Measurements from ENCODE around the genes TGFA, ADD2 and ZNF638.

GRCh38 chr2:70087504-70087542 is within 50 bp of the PCBP1 start:
- PRO-cap: no peak
- RRBS: under 1% methylated on average over 5 of the region's 8 CpGs

DNA sequence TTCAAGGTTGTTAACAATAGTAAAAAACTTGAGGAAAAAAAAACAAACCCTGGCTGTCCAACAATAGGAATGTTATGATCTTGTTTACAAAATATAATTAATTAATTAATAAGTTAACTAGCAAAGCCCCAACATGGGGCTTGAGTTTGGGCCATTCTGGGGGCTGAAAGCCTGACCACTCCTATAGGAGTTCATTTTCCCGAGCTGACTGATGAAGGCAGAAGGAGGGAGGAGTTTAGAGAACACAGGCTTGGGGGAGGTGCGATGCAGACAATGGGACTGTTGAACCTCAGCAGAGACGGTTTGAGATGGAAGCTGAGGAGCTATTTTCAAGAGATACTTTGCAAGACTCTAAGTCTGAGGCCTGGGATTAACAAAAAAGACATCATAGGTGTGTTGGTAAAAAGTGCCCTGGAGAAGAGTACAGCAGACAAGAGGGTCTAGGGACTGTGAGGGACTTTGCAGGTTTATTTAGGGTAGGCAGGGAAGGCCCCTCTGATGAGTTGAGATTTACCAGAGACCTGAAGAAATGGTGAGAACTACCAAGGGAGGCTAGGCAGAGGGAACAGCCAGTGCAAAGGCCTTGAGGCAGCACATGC is 31.5 kb downstream of the PCBP1 start:
- PRO-cap: no peak
- RRBS: no CpG with 5 or more reads among the region's 3 CpGs

DNA sequence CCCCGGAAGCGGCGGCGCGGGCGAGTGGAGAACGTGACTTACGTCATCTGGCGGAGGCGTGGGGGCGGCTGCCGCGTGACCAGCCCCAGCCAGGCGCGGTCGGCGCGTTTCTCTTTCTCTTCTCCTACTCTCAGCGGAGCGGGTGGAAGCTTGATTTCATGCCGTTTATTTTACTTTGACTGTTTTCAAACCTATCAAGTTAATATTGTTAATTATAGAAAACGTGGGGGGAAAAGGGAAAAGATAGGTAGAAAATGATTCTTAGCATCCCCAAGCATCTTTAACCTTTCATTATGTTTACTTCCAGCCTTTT is 48.0 kb downstream of the C2orf42 start:
- PRO-cap: bidirectional peak, plus-strand start at position 114 of the sequence, minus-strand start outside the sequence
- RRBS: no CpG with 5 or more reads among the region's 22 CpGs

- PRO-cap: no peak
- RRBS: no CpG with 5 or more reads among the region's 5 CpGs
Measured at GRCh38 chr2:70223557-70223864, 24.9 kb downstream of the TIA1 start.

- PRO-cap: bidirectional peak, plus-strand start at chr2:70368028, minus-strand start at chr2:70367829
- RRBS: no CpG with 5 or more reads among the region's 8 CpGs
Measured at GRCh38 chr2:70367683-70368316, 65.9 kb upstream of the FAM136A start.

- PRO-cap: bidirectional peak, plus-strand start at chr2:70554376, minus-strand start at chr2:70553826
- RRBS: under 1% methylated on average over 34 of the region's 72 CpGs
Measured at GRCh38 chr2:70553320-70554032, at the start of gene TGFA. TSS of gene TGFA (minus strand) at chr2:70553826.

GRCh38 chr2:70767330-70768350 is at the start of gene ADD2:
TSS of gene ADD2 (minus strand) at chr2:70768200.
- PRO-cap: no peak
- RRBS: 40% methylated on average over 42 of the region's 101 CpGs

DNA sequence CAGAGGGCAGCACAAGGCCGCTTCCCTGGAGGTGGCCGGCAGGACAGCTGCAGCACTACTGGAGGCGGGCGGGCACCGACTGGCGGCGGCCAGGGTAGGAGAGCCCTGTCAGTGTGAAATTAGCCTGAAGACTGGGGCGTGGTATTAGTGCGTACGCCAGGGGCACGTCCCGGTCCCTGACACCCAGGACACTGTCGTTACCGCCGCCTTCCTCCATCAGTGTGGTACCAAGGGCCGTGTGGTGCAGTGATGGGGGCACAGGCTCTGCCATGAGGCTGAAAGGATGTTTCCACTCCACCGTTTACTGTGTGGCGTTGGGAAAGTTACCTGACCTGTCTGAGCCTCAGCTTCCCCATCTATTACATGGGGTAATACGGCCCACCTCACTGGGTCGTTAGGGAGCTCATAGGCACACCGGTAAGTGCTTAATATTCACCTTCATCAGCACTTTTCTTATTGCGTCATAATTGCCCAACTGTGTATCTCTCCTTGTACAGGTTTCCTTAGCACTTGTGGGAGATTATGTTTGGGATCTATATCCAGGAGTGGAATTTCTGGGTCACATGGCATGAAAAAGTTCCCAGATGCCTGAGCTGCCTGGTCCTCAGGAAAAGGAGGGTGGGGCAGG is 28.6 kb upstream of the VAX2 start:
- PRO-cap: no peak
- RRBS: no CpG with 5 or more reads among the region's 22 CpGs

- PRO-cap: no peak
- RRBS: no CpG with 5 or more reads among the region's 5 CpGs
Measured at GRCh38 chr2:70986340-70987149, 8.1 kb downstream of the ANKRD53 start.

DNA sequence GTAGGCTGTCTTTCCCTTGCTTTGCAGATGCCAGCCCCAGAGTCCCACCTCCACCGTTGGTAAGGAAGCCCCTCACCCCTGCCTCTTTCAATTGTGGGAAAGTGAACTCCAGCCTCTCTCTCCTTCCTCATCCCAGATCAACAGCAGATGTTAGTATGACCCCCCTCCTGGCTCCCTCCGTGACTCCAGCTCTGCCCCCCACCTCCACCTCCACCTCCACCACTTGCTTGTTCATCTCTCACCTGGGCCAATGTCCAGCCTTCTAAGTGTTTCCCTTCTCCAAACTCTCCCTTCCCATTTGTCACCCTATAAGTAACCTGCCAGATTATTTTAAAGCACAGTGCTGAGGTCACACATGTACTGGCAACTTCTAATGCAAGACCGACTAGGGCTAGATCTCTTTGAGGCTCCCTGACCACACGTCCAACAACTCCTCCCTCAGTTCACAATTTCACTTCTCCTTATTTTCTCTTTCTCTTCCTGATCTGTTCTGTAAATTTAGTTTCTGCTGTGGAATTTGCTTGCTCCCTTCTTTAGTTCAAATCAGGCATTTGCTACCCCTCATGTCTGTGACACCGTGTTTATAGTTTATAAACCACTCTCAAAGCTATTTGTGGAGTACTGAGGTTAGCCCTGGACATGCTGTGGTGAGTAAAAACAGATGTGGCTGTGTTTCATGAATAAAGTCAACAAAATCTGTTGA is 3.9 kb upstream of the NAGK start:
- PRO-cap: no peak
- RRBS: no CpG with 5 or more reads among the region's 5 CpGs

DNA sequence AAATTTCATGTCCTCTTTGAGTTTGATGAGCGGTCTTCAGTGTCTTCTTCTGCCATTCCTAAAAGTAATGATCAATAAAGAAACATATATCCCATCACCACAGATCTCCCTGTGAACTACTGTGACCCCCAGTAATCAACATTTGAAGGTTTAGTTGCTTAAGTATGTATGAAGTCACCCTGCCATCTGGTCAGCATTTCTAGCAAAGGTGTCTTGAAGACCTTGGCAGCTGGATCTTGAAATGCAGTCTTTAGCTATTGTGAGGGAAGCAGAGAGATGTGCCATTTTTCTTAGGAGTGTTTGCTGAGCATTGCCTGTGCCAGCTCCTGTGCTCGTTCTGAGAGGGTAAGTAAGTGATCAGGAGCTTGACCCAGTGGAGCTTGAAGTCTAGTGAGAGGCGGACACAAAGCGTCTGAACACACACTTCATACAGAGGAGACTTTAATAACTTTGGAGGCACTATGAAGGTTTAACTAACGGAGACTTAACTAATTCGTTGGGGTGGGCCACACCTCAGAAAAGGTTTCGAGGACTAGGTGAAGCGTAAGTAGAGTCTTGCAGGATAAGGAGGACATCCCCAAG is 1.4 kb downstream of the NAGK start:
- PRO-cap: no peak
- RRBS: no CpG with 5 or more reads among the region's 8 CpGs

DNA sequence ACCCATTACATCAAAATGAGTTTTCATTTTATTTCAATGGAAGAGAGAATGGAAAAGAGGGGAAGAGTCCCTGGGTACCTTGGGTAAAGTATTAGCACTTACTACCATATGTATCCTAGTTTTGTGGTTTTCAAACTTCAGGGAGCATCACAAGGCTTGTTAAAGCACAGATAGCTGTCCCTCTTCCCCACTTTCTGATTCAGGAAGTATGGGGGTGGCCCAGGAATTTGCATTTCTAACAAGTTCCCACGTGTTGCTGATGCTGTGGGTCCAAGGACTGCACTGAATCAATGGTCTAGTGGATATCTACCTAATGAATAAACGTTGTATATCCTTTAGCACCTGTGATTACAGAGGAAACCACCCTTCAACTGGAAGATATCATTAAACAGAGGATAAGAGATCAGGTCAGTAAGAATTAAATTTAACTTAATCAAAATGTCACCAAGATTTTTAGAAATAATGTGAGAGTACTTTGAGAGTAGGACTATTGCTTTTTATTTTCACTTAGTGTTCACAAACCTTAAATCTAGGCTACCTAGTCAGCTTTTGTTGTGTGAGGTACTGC is 9.1 kb downstream of the MPHOSPH10 start:
- PRO-cap: no peak
- RRBS: no CpG with 5 or more reads among the region's 2 CpGs

- PRO-cap: no peak
- RRBS: no CpG with 5 or more reads among the region's 15 CpGs
Measured at GRCh38 chr2:71157131-71157720, 26.8 kb downstream of the MPHOSPH10 start.

DNA sequence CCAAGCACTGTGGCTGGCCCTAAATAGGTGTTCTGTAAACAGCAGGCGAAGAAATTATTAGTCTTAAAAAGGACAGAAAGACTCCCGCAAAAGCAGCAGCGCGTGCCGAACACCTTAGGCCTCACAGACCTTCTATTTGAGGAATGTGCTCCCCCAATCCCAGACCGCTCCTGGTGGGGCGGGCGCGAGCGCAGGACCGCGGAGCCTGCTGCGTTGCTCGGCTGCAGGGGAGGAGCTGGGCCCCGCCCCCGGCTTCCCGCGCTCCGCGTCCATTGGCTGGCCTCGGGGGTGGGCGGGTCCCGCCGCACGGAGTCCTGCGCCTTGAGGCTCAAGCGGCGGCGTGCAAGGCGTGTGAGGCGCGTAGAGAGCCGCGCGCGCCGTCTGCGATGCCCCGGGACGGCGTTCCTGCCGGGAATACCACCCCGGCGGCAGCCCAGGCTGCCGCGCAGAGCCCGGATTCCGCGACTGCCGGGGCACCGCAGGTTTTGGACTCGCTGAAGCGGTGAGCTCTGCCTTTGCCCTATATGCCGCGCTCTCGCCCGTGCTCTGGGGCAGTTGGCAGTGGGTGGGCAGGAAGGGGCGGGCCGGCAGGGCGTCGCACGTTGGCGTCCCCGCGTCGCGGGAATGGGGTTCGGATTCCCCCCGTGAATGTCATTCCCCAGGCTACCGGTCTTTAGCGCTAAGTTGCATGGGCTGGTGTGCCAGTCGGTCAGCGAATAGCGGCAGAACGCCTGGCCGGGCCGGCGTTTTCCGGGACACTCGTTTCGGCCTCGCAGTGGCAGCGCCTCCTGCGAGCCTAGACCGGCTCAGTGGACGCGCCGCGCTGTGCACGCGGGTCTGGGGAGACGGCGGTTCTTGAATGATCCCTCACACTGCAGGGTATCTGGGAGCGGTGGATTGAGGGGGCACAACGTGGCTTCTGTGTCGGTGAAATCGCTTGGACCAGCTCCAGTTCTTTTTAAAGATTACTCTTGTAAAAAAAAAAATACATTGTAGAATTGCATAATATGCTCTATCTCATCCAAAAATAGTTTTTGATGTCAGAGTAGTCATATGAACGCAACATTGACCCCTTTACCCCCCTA is 49.7 kb upstream of the PAIP2B start:
- PRO-cap: bidirectional peak, plus-strand start at position 350 of the sequence, minus-strand start at position 138 of the sequence; bidirectional peak, plus-strand start at position 809 of the sequence, minus-strand start at position 800 of the sequence
- RRBS: 1% methylated on average over 24 of the region's 98 CpGs

- PRO-cap: bidirectional peak, plus-strand start at chr2:71331795, minus-strand start at chr2:71331567; bidirectional peak, plus-strand start at chr2:71331996, minus-strand start at chr2:71332001; bidirectional peak, plus-strand start at chr2:71332364, minus-strand start at chr2:71332373; bidirectional peak, plus-strand start at chr2:71332447, minus-strand start at chr2:71332391
- RRBS: under 1% methylated on average over 27 of the region's 91 CpGs
Measured at GRCh38 chr2:71331425-71332643, at the start of gene ZNF638. TSS of gene ZNF638 (plus strand) at chr2:71331782.

- PRO-cap: no peak
- RRBS: no CpG with 5 or more reads among the region's 1 CpG
Measured at GRCh38 chr2:71401701-71402178, 64.8 kb upstream of the DYSF start.

DNA sequence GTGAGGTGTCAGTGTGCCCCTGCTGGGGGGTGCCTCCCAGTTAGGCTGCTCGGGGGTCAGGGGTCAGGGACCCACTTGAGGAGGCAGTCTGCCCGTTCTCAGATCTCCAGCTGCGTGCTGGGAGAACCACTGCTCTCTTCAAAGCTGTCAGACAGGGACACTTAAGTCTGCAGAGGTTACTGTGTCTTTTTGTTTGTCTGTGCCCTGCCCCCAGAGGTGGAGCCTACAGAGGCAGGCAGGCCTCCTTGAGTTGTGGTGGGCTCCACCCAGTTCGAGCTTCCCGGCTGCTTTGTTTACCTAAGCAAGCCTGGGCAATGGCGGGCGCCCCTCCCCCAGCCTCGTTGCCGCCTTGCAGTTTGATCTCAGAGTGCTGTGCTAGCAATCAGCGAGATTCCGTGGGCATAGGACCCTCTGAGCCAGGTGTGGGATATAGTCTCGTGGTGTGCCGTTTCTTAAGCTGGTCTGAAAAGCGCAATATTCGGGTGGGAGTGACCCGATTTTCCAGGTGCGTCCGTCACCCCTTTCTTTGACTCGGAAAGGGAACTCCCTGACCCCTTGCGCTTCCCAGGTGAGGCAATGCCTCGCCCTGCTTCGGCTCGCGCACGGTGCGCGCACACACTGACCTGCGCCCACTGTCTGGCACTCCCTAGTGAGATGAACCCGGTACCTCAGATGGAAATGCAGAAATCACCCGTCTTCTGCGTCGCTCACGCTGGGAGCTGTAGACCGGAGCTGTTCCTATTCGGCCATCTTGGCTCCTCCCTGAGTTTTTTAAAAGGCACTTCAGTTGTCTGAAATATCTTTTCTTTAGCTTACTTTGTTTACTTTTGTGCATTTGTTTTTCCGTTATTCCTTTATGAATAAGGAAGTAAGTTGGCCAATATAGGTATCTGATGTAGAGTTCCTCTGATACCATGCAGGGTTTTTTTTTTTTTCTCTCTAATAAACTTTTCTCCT is 49.5 kb upstream of the DYSF start:
- PRO-cap: unidirectional peak, minus-strand start at position 773 of the sequence
- RRBS: no CpG with 5 or more reads among the region's 36 CpGs

GRCh38 chr2:71964883-71965493 is 182.7 kb downstream of the CYP26B1 start:
- PRO-cap: no peak
- RRBS: no CpG with 5 or more reads among the region's 6 CpGs

DNA sequence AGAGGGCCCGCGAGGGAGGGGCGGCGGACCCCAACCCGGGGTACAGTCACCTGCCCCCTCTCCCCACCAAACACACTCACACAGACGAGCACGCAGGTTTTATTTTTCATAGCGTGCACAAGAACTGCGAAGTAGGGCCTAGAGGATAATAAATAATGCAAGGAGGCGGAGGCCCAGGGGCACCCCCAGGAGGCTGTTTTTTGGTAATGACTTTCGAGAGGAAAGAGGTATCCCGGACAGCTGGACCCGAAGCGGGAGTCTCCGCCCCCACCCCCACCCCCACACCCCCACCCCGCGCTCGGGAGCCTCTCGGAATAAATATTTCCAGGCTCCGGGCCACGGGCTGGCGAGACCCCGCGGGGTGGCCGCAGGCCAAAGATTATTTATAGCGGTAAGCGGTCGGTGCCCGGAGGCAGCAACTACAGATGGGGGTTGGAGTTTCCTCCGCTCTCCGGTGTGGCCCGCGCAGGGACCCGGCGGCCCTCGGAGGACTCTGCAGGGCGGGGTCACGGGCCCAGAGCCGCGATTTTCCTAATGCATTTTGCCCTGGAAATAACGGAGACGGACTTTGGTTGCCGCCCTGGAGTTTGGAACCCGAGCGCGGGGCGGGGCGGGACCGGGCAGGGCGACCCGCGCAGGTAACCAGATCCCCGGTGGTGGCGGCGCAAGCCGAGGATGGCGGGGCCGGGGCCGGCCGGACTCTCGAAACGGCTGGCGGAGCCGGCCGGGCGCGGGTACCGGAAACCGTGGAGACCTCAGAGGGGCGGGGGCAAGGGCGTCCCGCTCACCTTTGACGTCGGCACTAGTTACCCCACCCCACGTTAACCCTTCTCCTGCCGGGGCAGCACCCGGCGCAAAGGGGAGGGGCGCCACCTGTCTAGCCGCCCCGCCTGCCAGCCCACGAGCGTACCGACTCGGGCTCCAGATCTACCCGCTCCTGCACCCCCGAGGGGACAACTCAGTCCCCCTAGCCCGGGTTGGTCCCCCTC is 3.1 kb downstream of the CYP26B1 start:
- PRO-cap: bidirectional peak, plus-strand start at position 534 of the sequence, minus-strand start at position 495 of the sequence; bidirectional peak, plus-strand start outside the sequence, minus-strand start at position 748 of the sequence
- RRBS: 10% methylated on average over 26 of the region's 88 CpGs

GRCh38 chr2:72204884-72205794 is 57.5 kb upstream of the CYP26B1 start:
- PRO-cap: no peak
- RRBS: no CpG with 5 or more reads among the region's 6 CpGs

Measured in MCF 10A (cell line).